Peritoneum (tissue), 1 donor: Measurements from ENCODE around the gene TRMU.

DNA sequence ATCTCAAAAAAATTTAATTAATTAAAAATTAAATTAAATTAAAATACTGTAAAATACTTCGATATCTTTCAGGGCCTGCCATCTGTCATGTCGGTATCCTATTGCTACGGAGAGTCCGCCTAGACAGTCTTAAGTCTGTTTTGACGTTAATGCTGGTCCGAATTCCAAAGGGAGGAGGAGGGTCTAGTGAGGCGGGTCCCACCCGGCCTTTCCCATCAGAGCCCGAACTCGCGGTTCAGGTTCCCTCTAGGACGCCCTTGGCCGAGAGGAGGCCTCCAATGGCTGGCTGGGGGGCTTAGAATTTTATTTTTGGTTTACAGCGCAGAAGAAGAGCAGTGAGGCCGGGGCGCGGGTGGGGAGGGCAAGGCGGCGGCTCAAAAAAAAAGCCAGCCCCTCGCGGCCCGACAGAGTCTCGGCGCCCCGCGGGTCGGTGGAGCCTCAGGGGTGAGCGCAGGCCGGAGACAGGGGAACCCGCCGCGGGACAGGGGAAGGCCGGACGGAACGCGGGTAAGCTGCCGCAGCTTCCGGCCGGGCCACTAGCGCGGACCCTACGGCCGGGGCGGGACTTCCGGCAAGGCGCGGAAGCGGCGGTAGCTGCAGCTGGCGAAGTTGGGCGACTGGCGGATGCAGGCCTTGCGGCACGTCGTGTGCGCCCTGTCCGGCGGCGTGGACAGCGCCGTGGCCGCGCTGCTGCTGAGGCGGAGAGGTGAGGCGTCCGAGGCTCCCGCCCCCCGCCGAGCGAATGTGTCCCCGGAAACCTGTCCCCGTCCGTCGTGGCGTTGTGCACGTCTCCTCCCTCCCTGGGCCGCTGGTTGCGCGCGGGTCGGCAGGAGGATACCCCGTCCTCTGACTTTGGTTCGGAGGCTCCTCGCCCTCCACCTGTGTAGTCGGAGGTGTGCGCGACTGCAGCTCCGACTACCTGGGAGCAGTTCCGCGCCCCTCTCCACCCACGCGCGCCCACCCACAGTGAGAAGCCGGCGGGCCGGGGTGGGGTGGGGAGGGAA is at the start of gene TRMU:
Gene TRMU (plus strand): TSS at position 574 of the 1,004 bp plus-strand sequence.
- PRO-cap: bidirectional peak, plus-strand start at position 616 of the sequence, minus-strand start at position 483 of the sequence

DNA sequence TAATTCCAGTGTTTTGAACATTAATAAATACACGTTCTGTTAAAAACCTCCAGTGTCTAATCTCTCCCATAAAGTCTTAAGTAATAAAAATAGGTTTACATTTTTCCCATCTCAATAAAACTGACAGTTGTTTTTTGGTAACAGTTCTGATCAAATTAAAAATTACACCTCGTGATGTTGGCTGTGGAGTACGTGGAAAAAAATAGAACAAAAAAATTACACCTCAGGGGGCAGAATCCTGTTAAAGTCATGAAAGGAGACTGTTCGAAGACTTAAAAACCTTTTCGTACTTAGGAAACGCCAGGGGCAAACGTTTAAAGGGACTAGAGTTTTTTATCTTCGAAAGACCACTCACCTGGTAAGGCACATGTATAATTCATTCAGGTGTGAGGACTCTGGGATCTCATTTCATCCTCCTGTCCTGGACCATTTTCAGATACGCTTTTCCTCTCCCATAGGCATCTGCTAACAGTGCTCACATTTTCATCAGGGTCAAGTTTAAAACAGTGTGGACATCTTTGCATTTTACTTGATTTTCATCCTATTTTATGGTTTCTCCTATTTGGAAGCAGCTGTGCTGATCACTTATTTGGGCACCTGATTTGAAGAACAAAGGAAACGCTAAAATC is 25.8 kb downstream of the TRMU start:
- PRO-cap: no peak

DNA sequence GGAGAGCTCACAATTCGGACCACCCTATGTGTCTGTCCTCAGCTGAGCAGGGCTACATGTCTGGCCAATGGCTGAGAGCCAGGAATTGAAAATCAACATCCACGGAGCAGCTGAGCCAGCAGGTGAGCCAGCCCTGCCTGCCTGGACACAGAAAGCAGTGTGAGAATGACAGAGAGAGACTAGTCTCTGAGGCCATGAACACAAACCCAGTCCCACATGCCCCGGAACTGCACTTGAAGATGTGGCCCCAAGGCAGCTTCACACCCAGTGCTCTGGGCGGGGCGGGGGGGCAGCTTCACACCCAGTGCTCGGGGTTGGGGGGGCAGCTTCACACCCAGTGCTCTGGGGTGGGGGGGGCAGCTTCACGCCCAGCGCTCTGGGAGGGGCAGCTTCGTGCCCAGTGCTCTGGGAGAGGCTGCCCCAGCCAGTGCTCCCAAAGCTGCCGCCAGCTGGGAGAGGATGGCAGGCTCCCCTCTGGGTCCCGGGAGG is 37.7 kb downstream of the TRMU start:
- PRO-cap: no peak

GRCh38 chr22:46375077-46375604 is 39.6 kb downstream of the TRMU start:
- PRO-cap: no peak

DNA sequence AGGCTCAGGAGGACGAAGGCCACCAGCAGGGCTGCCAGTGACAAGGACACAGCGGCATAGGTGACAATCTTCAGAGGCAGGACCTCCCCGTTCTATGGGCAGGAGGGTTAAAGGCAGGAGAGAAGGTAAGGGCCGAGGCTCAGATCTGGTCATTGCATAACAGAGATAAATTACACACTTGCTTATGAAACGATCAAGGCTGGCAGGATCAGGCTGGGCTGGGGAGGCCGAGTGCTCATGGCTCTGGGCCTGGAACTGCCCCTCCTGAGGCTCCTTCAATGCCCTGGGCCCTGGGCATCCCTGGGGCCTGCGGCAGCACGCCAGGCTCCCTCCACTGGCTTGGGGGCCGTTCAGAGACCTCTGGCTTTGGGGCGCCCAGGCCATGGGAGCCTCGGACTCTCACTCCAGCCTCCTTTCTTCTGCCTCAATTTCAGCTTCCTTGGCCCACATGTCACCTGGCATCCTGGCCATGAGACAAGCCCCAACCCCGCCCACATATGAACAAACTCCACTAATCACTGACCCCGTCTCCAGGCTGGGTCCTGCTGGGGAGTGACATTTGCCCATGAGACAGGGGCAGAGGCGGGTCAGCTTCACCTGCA is 41.8 kb downstream of the TRMU start:
- PRO-cap: no peak

DNA sequence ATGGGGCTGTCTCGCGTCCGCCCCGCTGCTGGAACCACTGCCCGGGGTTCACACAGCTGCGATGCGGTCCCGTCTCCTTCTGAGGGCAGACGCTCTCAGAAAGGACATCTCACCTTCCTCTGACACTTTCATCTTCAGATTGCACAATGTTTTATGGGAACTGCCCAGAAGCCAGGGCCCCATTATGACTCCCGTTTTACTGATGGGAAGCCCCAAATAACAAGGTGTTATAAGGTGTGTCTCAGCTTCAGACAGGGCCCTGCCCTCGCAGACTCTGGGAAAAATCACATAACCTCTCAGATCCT is 43.5 kb downstream of the TRMU start:
- PRO-cap: no peak

DNA sequence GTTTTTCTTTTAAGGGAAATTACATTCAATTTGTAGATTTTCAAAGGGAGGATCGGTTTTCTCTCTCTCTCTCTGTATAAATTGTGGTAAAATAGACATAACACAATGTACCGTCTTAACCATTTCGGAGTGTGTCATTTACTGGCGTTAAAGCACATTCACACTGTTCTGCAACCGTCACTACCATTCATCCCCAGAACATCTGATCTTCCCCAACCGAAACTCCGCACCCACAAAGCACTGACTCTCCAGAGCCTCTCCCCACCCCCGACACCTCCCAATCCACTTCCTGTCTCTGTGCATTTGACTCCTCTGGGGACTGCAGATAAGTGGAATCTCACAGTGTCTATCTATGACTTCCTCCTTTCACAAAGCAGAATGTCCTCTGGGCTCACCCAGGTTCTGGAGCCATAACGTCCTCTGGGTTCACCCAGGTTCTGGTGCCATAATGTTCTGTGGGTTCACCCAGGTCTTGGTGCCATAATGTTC is 15.8 kb upstream of the GRAMD4 start:
- PRO-cap: no peak

GRCh38 chr22:46650593-46651045 is 30.4 kb downstream of the GRAMD4 start:
- PRO-cap: no peak

DNA sequence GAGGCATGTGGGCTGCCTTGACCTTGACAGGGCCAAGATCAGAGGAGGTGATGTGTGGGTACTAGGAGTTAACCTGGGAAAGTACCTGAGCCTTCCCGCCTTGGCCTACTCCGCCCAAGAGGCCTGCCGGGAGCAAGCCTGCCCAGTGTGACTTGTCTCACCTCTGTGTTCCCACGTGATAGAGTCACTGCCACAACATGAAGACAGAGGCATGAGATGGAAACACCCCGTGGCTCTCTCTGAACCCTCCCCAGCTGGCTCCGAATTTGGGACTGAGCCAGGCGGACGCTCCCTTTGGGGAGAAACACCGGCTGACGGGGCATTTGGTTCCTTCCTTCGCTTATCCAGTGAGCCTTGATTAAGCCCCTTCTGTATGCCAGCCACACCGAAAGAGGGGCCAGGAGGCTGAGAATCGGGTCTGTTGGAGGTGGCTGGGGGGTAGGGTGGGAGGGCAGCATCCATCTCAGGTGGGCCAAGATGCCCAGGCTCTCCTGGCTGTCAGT is 33.6 kb downstream of the GRAMD4 start:
- PRO-cap: no peak

- PRO-cap: no peak
Measured at GRCh38 chr22:46673492-46673971, 53.3 kb downstream of the GRAMD4 start.

- PRO-cap: no peak
Measured at GRCh38 chr22:46682156-46682736, 55.8 kb downstream of the CERK start.

GRCh38 chr22:46736621-46737198 is 1.3 kb downstream of the CERK start:
- PRO-cap: no peak

- PRO-cap: no peak
Measured at GRCh38 chr22:46750853-46751502, 11.5 kb upstream of the TBC1D22A start.

DNA sequence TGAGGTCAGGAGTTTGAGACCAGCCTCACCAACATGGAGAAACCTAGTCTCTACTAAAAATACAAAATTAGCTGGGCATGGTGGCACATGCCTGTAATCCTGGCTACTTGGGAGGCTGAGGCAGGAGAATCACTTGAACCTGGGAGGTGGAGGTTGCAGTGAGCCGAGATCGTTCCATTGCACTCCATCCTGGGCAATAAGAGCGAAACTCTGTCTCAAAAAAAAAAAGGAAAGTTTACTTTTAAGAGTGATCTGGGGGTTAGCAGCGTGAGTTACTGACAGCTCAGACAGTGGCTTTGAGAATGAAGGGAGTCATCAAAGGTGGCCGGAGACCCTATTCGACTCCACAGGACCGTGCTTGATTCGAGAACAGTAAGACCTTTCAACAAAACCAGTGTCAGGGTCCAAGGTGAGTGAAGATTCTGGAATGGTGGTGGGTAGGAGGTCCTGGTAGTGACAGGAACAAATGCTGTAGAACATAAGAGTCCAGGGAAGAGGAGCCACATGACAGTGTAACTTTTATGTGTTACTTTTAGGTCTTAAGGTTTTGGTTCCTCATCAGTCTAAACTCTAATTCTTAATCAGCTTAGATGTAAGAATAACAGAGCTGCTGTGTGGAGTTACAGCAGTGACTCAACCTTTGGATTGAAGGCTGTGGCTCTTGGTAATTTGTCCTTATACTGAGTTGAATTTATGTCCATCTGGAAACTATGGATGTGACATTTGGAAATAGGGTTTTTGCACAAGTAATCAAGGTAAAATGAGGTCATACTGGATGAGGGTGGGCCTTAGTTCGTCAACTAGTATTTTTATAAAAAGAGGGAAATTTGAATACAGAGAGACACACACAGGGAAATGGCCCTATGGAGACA is 1.7 kb downstream of the TBC1D22A start:
- PRO-cap: no peak

DNA sequence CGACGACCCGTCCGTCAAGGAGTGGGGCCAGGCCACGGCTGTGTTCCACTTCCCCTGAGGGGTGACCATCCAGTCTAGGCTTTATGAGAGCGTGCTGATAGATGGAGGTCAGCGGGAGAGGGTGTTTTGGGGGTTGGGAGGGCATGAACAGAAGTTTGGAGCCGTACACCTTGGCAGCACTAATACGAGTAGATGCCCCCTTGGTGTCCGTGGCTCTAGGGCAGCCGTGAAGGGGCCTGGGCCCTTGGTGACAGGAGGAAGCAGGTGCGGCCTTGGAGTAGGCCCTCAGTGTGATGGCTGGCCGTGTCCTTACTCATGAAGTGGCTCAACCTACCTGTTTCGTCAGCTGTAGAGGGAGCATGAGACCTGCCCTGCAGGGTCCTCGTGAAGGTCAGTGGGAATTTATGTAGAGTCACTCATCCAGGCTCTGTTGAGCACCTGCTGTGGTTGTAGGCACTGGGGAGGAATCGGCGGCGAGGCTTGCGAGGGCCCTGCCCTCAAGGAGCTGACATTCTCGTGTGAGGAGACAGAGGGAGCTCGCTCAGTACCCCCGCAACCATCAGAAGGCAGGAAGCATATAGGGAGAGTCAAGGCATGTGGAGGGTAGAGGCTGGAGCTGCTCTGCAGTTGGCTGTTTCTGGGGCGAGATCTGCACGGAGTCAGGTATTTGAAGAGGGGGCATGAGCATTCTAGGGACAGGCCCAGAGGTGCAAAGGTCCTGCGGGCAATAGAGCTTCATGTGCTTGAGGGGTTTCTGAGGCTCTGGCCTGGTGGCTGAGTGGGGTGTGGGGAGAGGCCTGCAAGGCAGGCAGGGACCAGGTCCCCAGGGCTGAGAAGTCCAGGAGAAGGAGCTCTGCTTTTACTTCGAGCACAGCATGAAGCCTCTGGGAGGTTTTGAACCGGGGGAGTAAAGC is 39.6 kb downstream of the TBC1D22A start:
- PRO-cap: no peak

DNA sequence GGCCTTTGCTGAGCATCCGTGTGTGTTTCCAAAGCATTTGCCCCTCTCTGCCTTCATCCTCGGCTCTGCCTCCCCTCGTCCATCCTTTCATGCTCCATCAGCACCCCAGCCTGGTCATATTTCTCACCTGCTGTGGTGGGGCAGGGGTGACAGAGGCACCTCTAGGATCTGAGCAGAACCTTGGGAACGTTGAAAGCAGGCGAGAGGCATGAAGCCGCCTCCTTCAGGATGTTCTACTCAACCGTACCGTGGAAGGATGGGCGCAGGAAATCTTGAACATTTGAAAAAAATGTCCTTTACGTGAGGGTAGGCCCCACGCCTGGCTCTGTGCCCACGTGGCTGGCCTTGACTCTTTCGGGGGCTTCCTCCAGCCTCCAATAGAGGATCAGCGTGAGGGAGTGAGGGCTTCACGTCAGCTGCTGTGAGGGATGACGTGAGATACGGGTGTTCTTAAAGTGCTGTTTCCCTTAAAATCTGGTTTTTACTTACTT is 90.7 kb downstream of the TBC1D22A start:
- PRO-cap: no peak

GRCh38 chr22:47038459-47038740 is 275.9 kb downstream of the TBC1D22A start:
- PRO-cap: no peak

- PRO-cap: no peak
Measured at GRCh38 chr22:47147866-47148265, 385.4 kb downstream of the TBC1D22A start.

DNA sequence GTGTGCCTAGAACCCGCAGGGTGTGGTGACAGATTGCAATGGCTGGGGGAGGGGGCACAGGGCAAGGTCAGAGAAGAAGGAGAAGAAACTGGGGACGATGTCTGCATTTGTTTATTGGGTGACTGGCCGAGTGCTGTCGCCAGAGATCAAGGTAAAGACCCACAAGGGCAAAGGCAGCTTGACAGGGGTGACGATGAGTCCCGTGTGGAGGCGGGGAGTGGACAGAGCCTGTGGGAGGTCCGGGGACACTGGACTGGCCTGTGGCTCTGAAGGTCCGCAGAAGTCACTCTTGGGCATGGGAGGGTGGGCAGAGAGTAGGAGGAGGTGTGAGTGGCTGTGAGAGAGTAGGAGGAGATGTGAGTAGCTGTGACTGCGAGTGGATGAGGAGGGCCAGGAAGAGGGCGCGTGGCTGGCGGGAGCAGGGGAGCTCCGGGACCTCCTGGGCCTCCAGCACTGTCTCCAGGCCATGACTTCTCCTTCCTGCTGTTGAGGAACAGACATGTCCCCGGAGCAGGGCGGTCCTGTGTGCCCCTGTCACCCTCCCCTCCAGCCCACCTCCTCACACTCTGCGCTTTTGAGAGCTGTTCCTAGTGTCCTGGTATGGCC is 391.3 kb downstream of the TBC1D22A start:
- PRO-cap: no peak

DNA sequence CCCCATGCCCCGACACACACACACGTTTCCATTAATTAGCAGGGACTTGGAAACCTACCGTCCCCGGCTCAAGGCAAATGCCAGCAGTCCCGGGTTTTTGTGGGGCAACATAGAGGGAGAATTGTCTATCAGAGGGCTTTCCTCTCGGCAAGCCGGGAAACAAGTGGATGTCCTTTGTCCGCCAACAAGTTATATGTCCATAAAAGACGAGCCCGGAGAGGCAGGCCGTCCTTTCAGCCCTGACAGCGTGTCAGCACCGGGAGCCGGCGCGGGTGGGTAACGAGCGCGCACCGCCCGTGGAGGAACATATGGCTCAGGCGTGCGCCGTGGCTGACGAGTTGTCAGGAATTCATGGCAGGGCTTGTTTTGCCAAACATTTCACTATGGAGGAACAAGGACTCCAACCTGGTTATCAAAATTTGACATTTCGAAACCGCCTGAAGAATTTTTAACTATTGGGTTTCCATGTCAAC is 46.9 kb downstream of the TAFA5 start:
- PRO-cap: no peak